Sternocleidomastoid (tissue), 1 donor: ENCODE measurements around a stretch of chr9.

- PRO-cap, result no peak
Observed at GRCh38 chr9:101442193-101442952, 6.8 kb upstream of the ALDOB start.

GRCh38 chr9:101485792-101486959 lies 797 bp downstream of the PGAP4 start:
- PRO-cap, result bidirectional peak, plus-strand start at chr9:101486017, minus-strand start at chr9:101486016; bidirectional peak, plus-strand start at chr9:101486434, minus-strand start at chr9:101486341; bidirectional peak, plus-strand start at chr9:101487046, minus-strand start at chr9:101486788

DNA sequence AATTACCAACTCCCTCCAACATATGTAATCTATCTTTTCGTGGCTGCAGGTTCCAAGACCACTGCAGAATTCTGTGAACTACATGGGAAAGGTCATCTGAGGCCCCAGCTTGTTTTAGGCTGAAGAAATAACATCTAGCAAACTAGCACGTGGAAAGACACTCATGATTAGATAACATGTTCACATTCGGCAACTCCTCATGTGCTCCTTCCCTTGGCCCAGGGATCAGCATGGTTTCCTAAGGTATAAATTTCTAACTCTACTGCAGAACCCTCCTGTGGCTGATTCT lies 58.2 kb downstream of the NIPSNAP3B start:
- PRO-cap, result no peak

DNA sequence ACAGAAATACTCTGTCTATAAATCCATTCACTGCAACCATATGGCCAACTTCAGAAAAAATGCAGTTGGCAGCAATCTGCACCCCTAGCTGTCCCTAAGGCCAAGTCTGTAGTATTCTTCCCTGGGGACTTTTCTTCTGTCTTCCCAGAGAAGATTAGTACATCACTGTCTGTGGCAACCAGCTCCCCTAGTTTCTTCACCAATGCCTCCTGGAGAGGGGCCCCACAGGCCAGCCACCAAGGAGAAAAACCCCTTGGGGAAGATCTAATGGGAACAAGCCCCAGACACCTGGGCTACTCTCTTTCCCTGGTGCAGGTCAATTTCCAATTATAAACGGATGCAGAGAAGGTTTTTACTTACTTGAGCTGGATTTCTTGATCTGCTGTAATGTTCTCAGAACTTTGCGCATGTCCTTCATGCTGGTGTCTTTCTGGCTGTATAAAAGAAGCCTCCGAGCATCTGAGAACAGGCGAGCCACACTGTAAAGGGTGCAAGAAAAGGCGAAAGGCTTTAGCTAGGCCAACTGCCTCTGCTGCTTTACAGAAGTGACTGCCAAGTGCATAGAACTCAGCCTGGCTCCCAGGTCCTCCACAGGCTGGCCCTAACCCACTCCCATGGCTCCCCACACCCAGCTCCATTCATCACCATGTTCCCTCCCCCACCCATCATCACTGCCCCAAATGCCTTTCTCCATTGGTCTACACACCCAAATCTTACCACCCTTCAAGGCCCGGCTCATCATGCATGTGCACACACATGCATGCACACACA lies 45.1 kb downstream of the ABCA1 start:
- PRO-cap, result no peak

DNA sequence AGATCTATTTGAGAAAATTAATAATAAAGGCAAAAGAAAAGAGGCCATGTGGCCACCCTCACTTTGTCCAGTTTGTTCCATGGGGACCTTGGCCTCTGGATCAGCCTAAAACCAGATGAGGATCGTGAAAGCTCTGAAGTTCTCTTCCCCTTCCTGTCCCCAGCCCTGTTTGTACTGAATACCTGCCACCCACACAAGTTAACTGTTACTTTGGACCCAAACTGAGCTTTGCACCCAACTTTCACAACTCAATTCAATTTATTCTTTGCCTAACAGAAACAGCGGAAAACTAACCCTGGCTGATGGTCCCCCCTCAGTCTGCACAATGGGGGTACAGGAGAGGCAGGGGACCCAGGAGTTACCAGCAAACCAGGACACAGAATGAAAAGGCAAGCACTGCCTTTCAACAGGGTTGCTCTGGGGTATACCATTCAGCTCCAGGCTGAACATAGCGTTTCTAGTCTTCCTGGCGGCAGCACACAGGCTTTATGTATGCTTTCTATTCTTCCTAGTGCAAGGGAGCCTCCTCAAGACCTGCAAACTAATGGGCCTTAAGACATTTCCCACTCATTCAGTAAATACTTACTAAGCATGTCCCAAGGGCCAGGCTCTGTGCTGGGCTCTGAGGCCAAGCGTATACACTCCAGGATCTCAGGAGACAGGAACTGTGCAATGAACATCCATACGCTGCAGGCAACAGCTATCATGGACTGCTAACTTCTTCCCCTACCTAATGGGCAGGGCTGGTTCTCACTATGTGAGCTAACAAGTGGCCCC lies 28.0 kb downstream of the ABCA1 start:
- PRO-cap, result no peak

GRCh38 chr9:104906368-104907235 lies 21.4 kb downstream of the ABCA1 start:
- PRO-cap, result no peak

- PRO-cap, result no peak
Observed at GRCh38 chr9:104923060-104923646, 4.8 kb downstream of the ABCA1 start.

- PRO-cap, result no peak
Observed at GRCh38 chr9:104961213-104961687, 33.3 kb upstream of the ABCA1 start.

GRCh38 chr9:104990817-104991626 lies 63.1 kb upstream of the ABCA1 start:
- PRO-cap, result bidirectional peak, plus-strand start at chr9:104991484, minus-strand start at chr9:104991494

- PRO-cap, result no peak
Observed at GRCh38 chr9:105205600-105206226, 38.7 kb upstream of the SLC44A1 start.

DNA sequence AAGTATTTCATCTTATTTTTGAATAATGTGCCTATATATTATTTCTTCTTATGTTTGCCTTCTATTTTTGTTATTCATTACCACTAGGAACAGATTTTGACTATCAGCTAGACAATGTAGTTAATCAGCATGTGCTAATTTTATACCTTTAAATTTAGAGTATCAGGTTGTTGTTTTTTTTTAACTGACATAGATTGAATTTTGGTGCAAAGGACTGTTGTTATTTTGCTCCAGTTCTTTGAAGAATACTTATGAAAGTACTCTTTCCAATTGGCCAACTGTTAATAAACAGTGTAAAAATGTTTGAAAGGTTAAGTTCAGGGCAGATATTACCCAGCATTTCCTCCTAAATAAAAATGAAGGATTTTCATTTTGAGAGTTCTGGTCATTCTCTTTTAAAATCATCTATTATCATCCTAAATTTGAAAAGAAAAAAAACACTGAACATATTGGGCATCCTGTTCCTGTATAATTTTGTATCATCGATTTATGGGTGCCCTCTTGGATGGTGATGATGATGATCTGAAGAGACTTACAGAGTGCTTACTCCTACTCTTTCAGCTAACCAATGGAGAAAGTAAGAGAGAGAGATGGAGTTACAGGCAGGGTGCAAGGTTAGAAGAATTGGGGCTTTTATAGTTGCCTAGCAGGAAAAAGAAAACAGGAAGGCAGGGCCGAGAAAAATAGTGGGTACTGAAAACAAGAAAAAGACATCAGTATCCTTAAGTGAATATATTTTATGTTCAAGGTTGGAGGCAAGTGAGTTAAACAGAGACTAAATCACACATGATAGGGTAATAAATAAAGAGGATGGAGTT lies 94.6 kb upstream of the FSD1L start:
- PRO-cap, result no peak

- PRO-cap, result no peak
Observed at GRCh38 chr9:106862594-106862806, 466 bp upstream of the ZNF462 start.

- PRO-cap, result no peak
Observed at GRCh38 chr9:106873937-106874717, 11.2 kb downstream of the ZNF462 start.

DNA sequence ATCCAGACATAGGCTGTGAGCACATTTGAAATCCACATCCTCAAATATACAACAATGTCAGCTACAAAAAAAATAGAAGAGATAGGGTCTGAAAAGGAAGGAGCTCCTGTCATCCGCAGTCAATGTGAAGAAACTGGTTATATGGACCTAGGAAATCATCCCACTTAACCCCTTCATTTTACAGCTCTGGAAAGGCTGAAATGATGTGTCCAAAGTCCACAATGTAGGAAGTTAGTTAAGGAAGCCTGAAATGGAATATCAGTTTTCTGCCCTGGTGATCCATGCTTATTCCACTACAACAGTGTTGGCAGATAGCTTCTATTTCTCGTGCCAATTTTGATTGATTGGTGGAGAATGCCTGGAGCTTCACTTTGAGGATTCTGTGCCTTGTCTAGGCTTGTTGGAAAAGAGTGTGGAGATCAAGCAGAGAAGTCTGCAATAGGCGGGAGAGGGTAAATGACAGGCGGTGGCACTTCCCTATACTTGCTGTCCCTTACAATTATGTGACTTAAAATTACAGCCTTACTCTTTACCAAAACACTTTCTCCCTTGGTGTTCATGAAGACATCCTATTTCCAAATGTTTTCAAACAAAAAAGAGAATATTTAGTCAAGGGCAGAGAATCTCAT lies 23.6 kb downstream of the ZNF462 start:
- PRO-cap, result no peak

GRCh38 chr9:106892712-106893173 lies 29.8 kb downstream of the ZNF462 start:
- PRO-cap, result no peak

- PRO-cap, result no peak
Observed at GRCh38 chr9:106918863-106919399, 56.0 kb downstream of the ZNF462 start.

DNA sequence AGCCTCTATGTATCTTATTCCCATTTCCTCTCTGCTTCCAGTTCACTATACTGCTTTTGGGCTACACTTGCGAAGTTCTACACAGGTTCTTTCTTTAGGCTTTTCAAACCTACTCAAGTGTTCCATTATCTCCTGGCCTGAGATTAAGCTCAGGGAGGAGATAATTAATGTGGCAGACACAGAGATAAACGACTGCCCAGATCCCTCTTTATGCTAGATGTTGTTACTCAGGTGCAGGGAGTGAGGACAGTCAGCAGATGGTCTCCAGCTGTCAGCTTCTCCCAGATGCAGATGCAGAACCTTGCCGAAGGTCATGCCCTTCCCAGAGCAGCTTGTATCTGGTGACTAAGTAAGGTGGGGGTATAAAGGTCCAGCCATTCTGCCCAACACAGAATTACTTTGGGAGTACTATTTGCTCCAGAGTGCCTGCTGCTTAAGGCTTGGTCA lies 166.2 kb downstream of the ZNF462 start:
- PRO-cap, result no peak

DNA sequence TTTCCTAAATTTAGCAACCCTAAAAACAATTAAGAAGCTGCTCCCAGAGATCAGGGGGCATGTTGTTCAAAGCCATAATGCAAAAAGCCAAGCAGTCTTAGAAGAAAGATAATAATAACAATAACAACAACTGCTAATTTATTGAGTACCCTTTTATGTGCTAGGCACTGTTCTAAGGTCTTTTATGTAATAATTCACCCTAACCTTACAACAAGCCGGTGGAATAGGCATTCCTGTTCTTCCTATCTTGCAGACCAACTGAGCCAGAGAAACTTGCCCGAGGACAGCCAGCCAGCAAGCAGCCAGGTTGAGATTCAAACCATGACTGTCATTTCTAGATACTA lies 90.7 kb upstream of the RAD23B start:
- PRO-cap, result no peak

DNA sequence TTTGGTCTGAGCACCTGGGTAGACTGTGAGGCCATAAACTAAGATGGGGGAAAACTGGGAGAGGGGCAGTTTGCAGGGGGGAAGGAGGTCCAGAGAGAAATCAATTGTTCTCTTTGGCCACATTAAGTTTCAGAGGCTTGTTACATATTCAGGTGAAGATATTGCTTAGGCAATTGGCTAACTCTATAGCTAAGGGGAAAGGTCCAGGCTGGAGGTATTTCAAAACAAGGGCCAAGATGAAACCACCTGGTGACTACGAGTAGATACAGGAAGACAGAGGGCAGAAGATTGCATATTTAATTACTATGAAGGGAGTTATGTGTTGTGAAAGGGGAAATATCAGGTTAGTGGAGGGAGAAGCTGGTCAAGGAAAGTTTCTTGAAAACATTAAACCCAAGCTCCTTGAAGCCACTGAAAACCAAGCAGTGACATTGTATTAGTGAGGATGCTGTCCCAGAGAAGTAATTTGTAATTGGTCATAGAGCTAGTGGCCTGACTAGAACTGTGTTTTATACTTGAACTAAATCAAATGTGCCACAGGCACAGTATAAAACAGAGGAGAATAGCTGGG lies 1.9 kb upstream of the RAD23B start:
- PRO-cap, result no peak

GRCh38 chr9:107316999-107317663 lies 34.1 kb downstream of the RAD23B start:
- PRO-cap, result no peak